Fibroblast of the aortic adventitia (primary cell): Measurements from ENCODE around the gene NAB2.

- CAGE, long polyA plus RNA, result no peak
These were observed 31.9 kb downstream of the HSD17B6 start for GRCh38 chr12:56794944-56795595.

DNA sequence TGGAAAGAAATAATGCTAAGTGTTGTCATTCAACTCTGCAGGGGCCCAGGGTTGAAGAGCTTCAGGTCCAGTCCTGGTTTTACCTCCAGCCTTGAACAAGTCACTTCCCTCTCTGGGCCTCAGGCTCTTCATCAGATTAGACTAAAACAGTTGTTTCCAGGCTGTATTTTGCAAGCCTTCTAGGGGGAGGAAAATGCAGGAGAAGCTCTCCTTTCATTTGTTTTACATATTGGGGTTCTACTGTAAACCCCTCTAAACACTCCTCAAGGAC lies 2.8 kb downstream of the SDR9C7 start:
- CAGE, long polyA plus RNA, result no peak

- CAGE, long polyA plus RNA, result no peak
These were observed 2.3 kb upstream of the NAB2 start for GRCh38 chr12:57086538-57087027.

DNA sequence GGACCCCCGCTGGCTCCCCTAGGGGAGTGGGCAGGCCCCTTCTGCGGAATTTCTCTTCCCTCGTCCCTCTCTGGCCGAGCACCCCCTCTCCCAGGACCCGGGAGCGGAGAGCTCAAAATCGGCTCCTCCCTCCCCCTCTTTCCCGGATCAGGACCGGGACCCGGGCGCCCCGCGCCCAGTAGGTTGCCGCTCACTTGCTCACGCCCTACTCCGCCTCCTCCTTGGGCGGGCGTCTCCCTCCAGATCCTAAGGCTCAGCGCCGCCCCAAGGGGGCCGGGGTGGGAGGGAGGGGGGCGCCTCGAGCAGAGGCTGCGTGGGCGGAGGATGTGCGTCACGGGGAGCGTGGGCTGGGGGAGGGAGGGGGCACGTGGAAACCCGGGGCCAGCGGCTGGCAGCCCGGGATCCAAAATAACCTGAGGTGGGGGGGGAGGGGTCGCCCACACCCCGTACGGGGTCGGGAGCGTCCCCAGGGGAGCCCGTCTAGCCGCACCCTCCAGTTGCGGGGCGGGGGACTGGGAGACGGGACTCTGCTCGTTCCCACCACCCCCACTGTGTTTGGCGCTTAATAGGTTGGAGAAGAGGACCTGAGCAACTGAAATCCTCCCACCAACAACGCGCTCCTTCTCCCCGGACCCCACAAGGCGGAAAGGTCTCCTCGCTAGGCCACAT lies 1.8 kb upstream of the NAB2 start:
- CAGE, long polyA plus RNA, result no peak

DNA sequence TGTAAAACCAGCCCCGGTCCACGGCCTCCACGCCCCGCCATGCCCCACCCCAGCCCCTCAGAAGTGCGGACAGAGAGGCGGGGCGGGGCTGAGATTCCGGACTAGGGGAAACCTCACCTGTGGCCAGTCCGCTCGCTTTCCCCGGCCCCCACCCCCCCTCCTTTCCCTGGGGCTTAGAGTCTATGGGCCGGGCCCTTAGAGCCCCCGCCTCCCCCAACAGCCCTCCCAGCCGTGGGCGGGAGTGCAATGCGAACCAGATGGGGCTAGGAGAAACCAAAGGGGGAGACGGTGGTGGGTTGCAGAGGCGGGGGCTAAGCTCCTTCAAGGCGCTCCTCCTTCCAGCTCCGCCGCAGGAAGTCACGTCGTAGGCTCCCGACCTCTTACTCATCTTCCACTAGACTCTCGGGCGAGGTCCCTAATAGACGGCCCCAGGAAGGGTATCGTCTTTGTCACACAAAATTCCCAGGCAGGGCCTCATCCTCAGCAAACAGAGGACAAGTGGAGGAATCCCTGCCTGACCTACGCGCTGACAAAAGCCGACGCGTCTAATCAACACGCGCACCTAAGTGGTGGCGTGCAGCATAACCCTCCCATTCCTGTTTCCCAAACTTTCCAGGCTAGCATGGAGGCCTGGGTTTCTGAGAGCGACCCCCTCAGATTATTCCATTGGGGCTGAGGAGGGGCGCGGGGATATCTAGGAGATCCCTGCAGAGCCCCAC lies 1.1 kb upstream of the NAB2 start:
- CAGE, long polyA plus RNA, result no peak

DNA sequence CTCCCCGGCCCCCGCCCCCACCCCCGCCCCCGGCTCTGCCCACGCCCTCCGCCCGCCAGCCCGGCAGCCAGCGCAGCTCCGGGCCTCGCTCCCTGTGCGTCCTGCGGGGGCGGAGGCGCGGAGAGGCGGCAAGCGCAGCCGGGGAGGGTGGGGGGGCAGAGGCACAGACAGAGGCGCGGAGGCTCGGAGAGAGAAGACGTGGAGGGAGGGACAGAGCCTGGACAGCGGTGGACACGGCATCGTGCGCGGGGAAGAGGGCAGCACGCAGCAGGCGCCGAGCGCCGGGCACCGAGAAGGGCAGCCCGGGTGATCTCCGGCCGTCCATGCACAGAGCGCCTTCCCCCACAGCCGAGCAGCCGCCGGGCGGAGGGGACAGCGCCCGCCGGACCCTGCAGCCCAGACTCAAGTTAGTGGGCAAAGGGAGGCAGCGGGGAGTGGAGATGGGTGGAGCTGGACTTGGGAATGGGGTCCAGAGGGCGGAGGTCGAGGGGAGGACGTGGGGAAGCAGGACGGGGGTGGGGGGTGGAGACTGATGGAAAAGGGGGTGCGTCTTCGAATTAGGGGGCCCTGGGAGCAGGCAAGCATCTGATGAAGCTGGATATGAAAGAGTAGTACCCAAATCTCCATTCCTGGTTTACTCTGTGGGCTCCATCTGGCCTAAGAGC lies at the start of gene NAB2:
NAB2 (plus strand) TSS at position 166 of the 665 bp plus-strand sequence.
- CAGE, long polyA plus RNA, result no peak

DNA sequence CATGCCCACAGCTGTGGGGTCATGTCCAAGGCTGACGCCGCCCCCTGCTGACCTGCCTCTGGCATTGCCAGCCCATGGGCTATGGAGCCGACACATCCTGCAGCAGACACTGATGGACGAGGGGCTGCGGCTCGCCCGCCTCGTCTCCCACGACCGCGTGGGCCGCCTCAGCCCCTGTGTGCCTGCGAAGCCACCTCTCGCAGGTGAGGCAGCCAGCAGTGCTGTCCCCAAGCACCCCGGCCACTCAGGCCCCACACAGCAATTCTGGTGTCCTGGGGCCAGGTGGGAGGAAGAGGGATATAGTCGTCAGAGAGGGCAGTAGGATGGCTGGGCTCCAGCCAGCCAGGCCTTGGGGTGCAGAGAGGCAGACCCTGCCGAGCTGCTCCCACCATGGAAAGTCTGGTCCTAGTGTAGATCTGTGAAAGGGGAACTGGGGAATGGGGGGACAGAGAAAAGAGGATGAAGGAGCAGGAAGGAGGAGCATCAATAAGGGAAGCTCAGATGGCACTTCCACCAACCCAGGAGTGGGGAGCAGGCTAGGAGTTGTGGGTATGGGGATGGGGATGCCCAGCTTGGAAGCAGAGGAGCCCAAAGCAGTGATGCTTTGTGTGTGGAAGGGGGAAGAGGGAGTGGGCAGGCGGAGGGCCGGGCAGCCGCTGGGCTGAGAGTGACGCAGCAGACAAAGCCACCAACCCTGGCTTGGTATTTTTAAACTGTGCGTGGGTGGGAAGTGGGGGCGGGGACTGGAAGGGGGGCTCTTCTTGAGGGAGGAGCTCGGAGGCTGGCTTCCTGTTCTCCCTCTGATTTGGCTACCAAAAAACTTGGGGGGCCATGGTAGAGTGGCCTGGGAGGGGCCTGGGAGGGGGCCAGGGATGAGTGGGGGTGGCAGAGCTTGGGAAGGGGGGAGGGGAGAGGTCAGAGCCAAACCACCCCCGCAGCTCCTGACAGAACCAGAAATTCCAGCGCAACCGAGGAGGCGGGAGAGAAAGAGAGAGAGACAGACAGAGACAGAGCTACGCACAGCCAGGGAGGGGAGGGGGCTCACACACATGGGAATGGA lies 4.8 kb downstream of the NAB2 start:
- CAGE, long polyA plus RNA, result no peak

GRCh38 chr12:57104709-57105093 lies 6.5 kb downstream of the STAT6 start:
- CAGE, long polyA plus RNA, result no peak

DNA sequence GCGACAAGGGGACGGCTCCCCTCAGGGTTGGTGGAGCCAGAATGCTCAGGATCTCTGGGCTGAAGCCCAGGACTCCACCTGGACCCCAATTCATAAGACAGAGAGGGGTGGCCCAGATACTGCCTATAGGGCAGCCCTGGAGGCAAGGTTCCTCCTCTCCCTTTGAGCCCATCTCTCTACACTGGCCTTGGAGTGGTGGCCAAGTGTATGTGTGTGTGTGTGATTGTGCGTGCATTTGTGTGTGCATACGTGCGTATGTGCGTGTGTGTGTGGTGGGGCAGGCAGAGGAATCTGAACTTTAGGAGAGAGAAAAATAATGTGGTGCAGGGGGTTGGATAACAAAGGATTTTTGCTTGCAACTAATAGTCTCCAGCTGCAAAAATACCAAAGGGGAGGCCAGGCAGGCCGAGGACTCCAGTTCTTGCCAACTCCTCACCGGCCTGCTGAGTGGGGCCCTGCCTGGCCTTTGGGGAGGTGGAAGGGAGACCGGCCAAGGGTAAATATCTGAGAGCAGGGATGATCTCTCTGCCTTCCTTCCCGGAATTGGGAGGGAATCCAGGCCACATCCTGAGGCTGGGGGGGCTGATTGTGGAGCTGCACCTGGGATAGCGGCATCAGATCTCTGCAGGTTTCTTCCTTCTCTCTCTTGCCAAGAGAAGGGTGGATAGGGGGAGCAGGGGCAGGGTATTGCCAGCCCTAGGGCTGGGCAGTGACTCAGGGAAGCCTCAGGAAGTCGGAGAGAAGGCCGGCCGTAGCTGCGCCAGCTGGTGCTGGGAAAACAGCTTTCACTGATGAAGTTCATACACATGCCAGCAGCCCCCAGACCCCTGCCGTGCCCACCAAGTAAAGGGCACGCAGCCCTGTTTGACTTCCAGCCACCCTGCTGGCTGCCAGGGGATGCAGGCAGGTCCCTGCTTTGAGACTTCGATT lies 23.5 kb downstream of the LRP1 start:
- CAGE, long polyA plus RNA, result no peak

- CAGE, long polyA plus RNA, result no peak
These were observed 32.4 kb downstream of the LRP1 start for GRCh38 chr12:57160627-57161225.

DNA sequence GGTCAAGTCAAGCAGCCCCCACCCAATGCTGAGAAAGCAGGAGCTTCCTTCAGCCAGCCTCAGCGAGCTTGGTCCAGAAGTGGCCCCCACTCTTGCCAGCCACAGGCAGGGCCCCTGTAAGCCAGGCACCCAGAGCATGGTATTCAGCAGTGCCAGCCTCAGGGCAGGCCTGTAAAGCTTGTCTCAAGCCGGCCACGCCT lies 40.2 kb downstream of the LRP1 start:
- CAGE, long polyA plus RNA, result no peak

DNA sequence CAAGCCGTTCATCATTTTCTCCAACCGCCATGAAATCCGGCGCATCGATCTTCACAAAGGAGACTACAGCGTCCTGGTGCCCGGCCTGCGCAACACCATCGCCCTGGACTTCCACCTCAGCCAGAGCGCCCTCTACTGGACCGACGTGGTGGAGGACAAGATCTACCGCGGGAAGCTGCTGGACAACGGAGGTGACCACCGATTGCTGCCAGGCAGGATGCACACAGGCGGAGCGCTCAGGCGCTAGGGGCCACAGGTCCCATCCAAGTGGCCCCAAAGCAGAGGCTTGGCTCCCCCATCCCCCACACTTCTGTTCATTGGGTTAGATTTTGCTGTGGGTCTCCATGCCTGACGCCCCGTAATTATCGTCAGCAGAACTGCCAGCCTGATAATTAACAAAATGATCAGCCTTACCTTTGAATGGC lies 40.7 kb upstream of the NXPH4 start:
- CAGE, long polyA plus RNA, result no peak

DNA sequence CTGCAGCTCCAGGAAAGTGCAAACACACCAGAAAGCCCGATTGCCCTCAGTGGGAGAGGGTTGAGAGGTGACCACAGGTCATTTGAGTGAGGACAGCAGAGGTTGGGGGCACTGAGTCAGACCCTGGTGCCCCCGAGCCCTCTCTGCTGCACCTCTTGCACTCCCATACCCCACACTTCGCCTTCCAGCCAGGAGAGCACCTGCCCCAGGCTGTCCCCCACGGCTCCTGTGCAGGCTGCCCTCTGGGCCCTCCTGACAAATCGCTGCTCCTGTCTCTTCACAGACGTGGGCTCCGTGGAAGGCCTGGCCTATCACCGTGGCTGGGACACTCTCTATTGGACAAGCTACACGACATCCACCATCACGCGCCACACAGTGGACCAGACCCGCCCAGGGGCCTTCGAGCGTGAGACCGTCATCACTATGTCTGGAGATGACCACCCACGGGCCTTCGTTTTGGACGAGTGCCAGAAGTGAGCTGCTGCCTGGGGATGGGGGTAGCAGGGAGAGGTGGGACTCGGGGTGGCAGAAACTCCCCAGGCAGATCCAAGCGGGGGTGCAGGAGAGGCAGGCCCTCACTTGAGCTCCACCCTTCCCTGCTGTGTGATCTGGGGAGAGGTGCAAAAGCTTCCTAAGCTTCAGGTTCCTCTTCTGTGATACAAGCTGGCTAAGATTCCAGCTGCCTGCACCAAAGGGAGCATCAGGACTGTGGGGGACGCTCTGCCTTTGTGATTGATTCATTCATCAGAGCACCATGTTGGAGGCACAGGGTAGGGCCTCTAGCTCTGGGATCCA lies 29.4 kb upstream of the NXPH4 start:
- CAGE, long polyA plus RNA, result no peak

GRCh38 chr12:57205986-57206256 lies 10.7 kb upstream of the NXPH4 start:
- CAGE, long polyA plus RNA, result no peak

DNA sequence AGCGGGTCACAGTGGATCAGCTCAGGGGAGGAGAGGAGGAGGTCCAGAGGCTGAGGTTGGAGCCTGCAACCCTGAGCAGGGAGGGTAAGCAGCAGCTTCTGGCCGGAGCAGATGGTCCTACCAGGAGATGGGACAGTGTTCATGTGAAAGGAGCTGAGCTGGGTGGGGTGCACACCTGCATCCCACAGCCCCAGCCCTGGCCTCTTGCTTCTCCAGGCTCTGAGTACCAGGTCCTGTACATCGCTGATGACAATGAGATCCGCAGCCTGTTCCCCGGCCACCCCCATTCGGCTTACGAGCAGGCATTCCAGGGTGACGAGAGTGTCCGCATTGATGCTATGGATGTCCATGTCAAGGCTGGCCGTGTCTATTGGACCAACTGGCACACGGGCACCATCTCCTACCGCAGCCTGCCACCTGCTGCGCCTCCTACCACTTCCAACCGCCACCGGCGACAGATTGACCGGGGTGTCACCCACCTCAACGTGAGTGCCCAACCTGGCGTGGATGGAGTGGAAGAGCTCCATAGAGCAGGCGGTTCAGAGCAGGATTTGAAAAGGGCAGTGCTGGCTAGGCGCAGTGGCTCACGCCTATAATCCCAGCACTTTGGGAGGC lies 10.2 kb upstream of the NXPH4 start:
- CAGE, long polyA plus RNA, result no peak

GRCh38 chr12:57226794-57227350 lies 2.6 kb upstream of the SHMT2 start:
- CAGE, long polyA plus RNA, result no peak

DNA sequence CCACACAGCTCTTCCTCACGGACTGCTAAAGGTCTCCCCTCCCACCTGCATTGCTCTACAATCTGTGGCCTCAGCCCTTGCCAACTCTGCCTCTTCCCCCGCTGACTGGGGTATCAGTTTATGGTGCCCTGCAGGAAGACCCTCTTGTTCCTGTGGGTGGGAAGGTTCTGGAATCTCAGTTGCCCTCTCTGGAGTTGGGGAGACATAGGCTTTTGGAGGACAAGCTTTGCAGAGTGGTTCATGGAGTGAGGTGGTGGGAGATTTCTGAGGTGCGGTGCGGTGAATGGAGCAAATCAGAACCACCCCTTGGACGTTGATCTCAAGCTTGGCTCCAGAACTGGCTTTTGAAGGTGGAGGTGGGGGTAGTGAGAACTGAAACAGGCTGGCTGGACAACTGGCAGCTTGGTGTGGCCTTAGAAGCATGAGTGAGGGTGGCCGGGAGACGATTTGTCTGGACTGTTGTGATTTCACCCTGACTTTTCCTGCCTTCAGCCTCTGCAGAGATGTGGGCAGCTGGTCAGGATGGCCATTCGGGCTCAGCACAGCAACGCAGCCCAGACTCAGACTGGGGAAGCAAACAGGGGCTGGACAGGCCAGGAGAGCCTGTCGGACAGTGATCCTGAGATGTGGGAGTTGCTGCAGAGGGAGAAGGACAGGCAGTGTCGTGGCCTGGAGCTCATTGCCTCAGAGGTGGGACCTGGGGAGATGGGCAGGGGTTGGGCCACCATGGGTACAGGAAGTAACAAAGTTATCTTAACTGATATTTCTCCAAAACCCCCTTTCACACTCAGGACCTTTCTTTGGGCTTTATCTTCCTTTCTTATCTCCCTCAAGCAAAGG lies 1.0 kb downstream of the SHMT2 start:
- CAGE, long polyA plus RNA, result no peak

GRCh38 chr12:57242017-57242991 lies 5.4 kb upstream of the NDUFA4L2 start:
- CAGE, long polyA plus RNA, result no peak

DNA sequence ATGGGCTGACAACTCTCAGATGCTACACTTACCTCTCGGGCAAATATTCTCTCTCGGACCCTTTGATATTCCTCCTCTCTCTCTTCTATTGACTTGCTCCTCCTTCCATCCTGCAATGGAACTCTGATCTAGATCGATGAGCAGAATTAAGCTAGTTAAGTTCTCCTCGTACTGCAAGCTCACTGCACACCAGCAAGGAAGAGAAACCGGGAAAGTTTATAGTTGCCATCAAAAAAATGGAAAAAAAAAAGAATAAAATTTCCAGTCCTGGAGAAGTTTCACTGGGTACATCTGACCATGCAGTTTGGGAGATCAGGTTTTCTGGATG lies 41.5 kb upstream of the STAC3 start:
- CAGE, long polyA plus RNA, result no peak

DNA sequence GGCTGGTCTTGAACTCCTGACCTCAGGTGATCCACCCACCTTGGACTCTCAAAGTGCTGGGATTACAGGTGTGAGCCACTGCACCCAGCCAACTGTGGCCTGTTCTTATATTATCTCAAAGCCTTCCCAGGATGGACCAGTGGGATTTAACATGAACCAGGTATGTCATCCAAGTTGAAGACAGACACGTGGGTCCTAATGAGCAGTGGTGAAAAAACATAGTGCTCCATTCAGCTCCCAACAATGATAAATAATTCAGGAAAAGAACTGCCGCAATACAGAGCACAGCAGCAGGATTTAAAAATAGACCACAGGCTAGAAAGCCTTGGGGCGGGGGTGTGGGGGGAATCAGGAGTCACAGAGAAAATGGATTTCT lies 58.8 kb downstream of the R3HDM2 start:
- CAGE, long polyA plus RNA, result no peak